Sciatic nerve (tissue), 1 donor: Measurements from ENCODE around the genes SYNPO and SMIM3.

DNA sequence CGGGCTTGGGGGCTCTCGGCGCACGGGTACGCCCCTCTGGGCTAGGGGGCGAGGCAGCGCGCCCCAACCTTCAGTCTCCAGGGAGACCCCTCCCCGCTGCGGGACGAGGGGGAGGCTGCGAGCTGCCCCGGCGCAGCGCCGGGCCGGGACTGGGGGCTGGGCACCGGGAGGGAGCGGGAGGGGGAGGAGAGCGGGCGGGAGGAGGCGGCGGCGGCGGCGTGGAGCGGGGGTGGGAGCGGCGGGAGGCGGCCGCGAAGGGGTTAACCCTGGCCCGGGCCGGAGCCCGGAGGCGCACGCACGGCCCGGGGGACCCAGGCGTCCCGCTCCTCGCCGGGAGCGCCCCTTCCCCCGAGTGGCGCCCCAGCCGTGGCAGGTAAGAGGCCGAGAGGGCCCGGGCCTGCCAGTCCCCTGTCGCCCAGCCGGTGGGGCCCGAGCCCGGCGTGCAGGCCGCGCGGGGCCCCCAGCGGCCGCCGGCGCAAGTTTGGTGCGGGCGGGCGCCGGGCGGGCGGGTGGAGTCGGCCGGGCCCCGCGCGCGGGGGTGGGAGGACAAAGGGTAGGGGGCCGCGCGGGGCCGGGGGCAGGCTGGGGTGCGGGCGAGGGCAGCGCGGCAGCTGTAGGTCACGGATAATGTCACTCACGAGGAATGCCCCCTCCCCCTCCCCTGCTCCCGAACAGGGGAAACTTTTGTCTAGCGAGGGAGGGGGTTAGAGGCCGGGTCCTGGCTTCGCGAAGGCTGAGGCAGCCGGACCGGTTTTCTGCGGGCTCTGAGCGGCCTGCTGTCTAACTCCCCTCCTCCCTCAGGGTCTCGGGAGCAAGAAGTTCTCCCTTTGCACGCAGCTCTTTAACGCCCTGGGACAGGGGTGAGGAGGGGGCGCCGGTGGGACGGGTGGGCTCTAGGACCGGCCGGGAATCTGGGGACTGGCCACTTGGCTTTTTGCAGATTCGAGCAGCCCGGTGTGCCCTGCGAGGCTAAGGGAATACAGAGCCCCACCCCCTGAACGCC, 21.6 kb upstream of the NDST1 start:
- PRO-cap = bidirectional peak, plus-strand start at position 187 of the sequence, minus-strand start at position 151 of the sequence; bidirectional peak, plus-strand start at position 707 of the sequence, minus-strand start at position 645 of the sequence; bidirectional peak, plus-strand start outside the sequence, minus-strand start at position 944 of the sequence

DNA sequence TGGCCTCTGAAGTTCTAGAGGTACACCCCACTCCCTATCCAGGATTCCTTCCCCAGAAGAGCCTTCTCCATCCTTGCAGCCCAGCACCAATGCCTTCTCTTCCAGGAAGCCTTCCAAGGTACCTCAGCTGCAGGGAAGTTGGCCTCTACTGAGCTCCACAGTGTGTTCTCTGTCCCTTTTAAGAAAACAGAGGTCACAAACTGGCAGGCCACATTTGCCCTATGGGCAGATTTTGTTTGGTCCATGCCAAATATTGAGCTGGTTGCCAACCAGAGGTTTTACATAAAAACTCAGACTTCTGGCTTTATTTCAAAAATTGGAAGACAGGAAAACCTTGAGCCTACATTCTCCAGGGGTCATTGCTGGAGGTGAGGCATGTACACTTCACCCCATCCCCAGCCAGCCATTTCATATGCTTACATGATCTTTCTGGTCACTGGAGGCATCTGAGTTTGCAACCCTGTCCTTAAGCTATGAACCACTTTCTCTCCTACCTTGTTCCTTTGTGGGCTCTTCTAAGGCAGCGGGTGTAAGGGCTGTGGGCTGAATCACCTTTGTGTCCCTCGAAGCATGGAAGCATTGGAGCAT, 8.9 kb upstream of the NDST1 start:
- PRO-cap = no peak

- PRO-cap = no peak
Observed at GRCh38 chr5:150559712-150560131, 51.8 kb downstream of the NDST1 start.

DNA sequence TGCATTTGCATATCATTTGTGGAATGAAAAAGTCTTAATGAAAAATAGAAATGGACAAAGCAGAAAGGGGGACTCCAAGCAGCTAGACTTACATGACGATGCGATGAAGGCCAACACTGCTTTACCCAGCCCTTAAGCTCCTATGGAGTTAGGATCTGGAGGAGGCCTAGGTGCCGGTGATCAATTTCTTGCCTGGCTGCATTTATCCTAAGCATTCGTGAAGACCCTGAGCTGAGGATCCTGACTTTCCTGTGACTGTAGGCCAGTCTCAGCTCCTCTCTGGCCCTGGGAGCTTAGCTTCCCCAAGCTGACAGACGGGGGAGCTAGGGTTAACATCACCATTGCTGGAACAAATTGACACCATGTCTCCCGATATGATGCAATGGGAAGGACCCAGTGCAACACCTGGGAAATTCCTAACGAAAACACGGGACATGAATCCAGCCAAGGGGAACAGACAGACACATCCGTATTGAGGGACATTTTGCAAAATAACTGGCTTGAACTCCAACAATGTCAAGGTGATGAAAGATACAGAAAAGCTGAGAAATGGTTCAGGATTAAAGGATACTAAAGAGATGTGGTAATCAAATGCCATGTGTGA, 52.4 kb downstream of the NDST1 start:
- PRO-cap = no peak

DNA sequence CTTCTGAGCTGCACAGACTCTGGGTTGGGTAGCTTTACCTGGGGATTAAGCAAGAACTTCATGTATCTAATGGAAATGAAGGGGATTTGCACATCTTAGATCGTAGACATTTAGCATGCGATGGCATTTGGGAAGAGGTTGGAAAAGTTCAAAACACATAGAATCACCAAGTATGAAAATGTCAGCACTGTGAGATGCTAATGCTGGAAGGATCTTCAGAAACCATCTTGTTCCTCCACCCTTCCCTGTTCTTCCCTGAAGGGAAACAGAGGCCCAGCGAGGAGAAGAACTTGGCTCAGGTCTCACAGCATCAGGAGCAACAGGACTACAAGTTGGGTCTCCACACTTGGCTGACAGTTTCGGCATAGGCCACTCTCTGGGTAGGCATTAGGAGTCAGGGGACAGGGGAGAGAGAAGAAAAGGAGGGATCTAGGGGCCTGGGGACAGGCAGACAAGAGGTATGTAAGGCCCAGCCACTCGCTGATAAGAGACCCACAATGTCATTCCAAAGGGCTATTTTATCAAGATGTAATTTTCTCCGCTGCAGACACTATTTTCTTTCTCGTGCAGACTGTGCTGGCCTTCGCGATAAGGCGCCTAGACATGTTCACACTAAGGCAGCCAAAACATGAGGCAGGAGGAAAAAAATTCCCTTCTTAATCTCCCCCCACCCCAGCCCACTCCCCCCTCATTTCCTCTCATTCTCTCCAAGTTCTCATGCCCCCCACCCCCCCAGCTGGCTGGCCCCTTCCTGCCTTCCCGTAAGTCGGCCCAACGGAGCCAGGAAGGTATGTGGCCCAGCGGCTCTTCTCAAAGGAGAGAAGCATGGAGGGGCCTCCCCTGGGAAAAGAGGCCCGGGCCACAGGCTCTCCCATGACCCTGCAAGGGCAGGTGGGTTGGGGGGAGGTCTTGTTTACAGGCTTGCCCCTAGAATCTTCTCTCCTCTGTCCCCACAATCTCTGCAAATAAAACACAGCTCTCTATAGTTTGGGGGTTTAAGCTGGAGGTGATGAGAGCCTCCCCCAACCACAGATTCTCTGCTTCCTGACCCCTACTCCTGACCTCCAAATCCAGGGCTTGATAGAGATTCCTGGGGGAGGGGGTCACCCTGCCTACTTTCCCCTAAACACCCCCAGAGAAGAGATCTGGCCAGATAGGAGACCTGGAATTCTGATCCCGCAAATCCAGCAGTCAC, 44.9 kb upstream of the SYNPO start:
- PRO-cap = no peak

DNA sequence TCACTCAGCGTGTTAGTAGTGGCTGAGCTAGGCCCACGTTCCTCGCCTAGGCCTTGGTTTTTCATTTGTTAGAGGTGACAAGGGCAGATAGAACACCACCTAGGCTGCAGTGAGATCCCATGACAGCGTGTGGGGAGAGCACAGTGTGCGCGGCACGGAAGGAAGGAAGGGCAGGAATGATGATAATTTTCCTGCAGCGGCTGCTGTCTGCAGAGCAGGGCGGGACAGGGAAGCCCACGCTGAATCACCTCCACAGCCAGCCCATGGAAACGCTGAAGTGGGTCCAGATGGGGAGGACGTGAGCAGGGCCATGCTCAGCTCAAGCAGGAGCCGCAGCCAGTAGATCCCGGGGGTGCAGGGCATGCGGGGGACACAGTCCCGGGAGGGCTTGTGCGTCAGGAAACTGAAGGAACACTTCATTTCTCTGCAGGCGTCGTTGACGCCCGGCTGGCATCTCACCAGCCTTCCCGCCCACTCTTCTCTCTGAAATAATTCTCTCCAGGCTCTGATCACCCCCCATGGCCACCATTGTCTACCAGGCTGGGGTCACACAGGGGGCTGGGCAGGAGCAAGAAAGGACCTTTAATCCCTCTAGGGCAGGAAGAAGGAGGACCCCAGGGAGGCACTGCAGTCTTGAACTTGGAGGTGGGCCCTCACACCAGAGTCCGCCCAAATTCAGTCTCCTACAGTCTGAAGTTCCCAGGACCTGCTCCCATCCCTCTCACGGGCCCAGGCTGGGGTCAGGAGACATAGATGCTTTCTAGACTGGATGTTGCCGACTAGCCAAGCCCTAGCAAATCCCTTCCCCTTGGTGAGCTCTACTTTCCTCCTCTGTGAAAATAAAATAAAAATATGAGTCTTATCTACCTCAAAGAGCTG, 20.9 kb upstream of the SYNPO start:
- PRO-cap = bidirectional peak, plus-strand start at position 275 of the sequence, minus-strand start at position 178 of the sequence

- PRO-cap = unidirectional peak, minus-strand start at chr5:150626065; unidirectional peak, minus-strand start at chr5:150626534
Observed at GRCh38 chr5:150625947-150626825, 14.3 kb upstream of the SYNPO start.

- PRO-cap = bidirectional peak, plus-strand start at chr5:150626990, minus-strand start at chr5:150626945; bidirectional peak, plus-strand start at chr5:150627275, minus-strand start at chr5:150627133
Observed at GRCh38 chr5:150626826-150627580, 13.5 kb upstream of the SYNPO start.

GRCh38 chr5:150640146-150641249, at the start of gene SYNPO:
Gene SYNPO (plus strand): TSS chr5:150640660.
- PRO-cap = bidirectional peak, plus-strand start at chr5:150640660, minus-strand start at chr5:150640575

GRCh38 chr5:150648798-150649415, 8.4 kb downstream of the SYNPO start:
- PRO-cap = no peak

DNA sequence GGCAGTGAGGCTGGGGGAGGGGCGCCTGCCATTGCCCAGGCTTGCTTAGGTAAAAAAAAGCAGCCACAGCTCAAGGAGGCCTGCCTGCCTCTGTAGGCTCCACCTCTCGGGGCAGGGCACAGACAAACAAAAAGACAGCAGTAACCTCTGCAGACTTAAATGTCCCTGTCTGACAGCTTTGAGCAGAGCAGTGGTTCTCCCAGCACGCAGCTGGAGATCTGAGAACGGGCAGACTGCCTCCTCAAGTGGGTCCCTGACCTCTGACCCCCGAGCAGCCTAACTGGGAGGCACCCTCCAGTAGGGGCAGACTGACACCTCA, 15.6 kb downstream of the DCTN4 start:
- PRO-cap = no peak

DNA sequence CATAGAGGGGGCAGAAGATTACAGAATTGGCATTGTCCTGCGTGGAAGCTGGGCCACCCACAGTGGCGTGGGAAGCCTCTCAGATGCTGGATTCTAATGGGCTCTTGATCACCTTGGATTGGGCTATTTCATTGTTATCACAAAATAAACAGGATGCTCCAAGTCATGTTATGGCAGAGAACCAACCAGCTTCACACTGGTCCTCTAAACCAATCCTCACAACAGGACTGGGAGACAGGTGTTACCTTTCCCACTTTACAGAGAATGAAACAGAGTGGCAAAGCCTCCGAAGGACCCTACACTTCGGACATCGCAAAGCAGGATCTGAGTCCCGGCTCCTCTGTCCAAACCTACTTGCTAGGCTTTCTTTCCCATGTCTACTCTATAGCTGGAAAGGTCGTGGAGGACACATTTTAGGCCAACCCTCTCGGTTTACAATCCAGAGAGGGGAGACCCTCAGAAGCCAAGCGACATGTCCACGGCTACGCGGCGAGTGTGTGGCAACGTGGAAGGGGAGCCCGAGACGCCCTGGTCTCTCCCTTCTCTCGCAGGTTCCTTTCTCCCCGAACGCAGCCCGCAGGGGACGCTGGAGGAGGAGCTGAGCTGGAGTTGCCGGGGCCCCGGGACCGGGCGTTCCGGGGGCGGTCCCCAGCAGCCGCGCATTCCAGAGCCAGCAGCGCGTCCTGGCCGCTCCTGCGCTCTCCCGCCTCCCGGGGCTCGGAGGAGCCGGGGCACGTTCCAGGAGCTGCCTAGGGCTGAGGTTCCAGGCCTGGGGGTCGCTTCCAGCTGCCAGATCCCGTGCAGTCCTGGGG, at the start of gene SMIM3:
Gene SMIM3 (plus strand): TSS at position 660 of the 812 bp plus-strand sequence.
- PRO-cap = unidirectional peak, plus-strand start at position 442 of the sequence; bidirectional peak, plus-strand start at position 701 of the sequence, minus-strand start at position 585 of the sequence

- PRO-cap = no peak
Observed at GRCh38 chr5:150801104-150802059, 22.8 kb downstream of the SMIM3 start.

- PRO-cap = no peak
Observed at GRCh38 chr5:151014888-151015442, 5.4 kb upstream of the GPX3 start.

- PRO-cap = no peak
Observed at GRCh38 chr5:151029450-151029966, 9.1 kb downstream of the GPX3 start.

DNA sequence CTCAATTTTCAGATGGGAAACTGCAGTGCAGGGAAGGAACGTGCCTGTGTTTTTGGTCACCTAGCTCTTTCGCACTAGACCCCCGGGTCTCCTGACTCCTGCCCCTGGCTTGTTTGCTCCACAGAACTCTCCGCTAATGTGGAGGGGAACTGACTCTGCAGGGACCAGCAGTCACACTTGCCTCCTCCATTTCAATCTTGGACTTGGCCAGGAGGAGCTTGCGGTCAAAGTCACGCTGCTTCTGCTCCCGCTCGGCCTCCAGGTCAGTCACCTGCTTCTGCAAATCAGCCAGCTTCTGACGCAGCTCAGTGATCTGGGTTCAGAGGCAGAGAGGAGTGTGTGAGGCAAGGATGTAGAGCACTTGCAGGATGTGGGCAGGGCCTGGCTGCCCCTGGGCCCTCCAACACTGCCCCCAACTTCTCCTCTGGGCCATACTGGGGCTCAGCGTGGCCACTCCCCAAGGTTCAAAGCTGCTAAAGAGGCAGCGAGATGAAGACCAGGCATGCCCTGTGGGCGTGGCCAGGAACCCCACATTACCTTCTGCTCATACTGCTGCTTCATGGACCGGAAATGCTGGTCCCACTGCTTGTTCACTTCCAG, 22.1 kb downstream of the GPX3 start:
- PRO-cap = no peak

DNA sequence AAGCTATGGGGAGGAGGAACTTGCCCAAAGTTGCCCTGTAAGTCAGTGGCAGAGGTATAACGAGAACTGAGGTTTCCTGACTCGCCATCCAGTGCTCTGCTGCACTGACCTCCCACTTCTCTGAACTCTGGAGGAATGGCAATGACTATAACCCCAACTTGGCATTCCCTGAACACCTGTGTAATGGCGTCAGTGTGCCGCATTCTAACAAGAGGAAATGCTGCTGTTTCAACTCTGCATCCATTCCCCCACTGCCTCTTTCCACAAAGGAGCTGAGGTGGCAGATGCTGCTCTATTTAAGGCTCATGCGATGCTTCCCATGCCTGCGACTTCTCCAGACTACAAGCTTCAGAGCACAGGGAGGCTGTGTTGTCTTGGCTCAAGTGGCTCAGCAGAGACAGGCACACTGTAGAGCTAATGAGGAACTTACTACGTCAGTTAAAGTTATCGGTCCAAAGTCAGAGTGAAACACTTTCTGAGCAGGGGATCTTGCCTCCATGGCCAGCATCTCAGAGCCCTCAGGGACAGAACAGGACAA, 22.0 kb downstream of the TNIP1 start:
- PRO-cap = no peak

GRCh38 chr5:151062709-151063321, 18.0 kb downstream of the TNIP1 start:
- PRO-cap = no peak

DNA sequence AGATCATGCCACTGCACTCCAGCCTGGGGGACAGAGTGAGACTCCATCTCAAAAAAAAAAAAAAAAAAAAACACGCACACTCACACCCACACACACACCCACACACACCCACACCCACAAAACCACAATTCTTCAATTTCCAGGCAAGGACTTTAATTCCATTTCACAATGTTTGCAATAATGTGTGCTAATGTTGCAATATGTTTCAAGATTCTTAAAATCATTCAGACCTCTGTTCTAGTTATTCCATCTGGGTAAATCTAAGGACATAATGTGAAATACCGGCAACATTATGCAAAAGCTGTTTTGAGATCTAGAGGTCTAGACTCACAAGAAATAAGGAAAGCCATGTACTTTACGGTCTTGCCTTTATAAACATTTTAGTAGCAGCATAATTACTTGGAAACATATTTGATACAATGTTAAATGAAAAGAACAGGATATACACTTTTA, 28.2 kb downstream of the CCDC69 start:
- PRO-cap = no peak

GRCh38 chr5:151222914-151223587, 841 bp downstream of the CCDC69 start:
- PRO-cap = bidirectional peak, plus-strand start at chr5:151223388, minus-strand start at chr5:151223209